Jejunum (tissue), 1 donor: ENCODE results near the genes RHOXF1 and ZBTB33.

- PRO-cap: unidirectional peak, plus-strand start at chrX:118725048
These were observed 2.5 kb upstream of the IL13RA1 start for GRCh38 chrX:118724877-118725297.

GRCh38 chrX:118824257-118824797, 703 bp downstream of the ZCCHC12 start:
- PRO-cap: no peak

DNA sequence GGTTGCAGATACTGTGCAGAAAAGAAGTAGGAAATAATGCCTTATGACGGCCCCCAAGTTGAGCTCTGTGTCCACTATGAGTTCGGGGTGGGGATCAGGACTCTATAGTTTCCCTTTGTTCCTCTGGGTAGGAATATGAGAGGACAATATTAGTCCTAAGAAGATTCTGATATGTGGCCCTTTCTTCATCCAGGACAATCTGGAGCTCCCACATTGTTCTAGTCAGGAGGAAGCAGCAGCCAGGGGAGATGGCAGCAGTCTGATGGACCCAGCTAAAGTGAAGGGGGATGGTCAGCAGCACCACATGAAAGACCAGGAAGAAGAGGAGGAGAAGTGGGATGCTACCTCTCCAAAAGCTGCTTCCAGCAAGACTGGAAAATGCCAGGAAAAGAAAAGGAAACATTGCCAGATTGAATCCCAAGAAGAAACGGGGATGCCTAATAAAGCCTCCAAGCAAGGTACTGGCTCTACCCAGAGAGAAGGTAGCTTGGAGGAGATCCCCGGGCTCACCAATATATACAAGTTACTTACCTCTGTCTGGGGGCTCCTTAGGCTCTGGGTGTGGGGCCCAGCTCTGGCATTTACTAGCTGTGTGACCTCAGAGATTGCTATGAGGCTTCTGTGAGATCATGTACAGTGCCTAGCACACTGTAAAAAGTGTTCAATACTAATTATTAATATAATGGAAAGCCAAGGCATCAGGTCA, 14.9 kb downstream of the LONRF3 start:
- PRO-cap: no peak

GRCh38 chrX:119332611-119333248, 66.4 kb upstream of the SLC25A43 start:
- PRO-cap: no peak

DNA sequence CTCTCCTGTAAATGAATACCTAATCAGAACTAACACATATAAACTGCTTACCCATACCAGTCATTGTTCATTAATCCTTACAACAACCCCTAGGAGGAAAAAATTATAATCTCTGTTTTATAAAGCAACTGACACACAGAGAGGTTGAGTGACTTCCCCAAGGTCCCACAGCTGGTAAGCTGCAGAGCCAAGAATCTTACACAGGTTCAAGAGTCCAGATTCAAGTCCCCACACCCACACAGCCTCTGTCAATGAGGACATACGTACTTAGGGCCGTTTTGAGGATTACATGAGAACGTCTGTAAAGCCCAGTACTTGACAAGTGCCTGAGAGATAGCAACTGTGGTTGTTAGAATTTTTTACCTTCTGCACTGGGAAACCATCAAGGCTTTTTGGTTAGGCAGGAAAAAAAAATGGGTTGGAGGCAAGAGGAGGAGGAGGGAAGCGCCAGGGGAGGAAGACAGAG, 553 bp upstream of the SLC25A43 start:
- PRO-cap: no peak

GRCh38 chrX:119606698-119606951, 32.3 kb downstream of the UBE2A start:
- PRO-cap: no peak

DNA sequence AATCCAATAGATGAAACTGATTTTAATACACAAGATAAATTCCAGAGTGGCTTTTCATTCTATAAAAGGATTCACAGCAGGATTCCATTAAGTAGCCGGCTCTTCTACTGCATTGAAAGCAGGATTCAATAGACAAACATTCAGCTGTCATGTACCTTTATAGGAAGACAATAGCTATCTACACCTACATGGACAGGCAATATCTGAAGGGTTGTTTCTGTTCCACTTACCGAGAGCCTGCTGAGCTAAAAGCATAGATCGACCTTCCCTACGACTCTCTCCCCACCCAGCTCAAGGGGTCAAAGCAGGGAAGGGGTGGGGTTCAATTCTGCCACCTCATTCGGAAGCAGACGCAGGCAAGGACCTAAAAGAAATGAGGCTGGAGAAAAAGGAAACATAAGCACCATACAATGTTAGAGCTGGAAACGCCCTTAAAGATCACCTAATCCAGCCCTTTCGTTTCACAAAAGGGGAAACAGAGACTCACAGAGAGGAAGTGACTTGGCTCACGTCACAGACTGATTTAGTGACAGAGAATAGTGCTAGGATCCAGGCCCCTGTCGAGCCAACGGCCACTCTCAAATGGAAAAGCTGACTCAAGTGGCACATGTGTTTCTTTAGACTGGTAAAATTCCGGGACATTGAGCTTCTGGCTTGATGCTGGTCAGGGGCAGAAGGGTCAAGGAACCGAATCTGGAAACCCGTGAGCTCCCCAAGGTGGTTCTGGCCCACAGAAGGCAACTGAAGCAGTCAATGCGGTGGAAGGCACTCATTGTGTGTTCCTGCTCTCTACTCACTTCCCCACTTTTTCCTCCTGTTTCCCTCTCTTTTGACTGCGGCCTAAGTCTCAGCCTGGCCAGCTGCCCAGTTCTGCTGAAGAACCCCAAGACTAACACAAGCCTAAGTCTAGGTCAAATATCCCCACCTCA, 7.6 kb downstream of the SEPTIN6 start:
- PRO-cap: no peak

DNA sequence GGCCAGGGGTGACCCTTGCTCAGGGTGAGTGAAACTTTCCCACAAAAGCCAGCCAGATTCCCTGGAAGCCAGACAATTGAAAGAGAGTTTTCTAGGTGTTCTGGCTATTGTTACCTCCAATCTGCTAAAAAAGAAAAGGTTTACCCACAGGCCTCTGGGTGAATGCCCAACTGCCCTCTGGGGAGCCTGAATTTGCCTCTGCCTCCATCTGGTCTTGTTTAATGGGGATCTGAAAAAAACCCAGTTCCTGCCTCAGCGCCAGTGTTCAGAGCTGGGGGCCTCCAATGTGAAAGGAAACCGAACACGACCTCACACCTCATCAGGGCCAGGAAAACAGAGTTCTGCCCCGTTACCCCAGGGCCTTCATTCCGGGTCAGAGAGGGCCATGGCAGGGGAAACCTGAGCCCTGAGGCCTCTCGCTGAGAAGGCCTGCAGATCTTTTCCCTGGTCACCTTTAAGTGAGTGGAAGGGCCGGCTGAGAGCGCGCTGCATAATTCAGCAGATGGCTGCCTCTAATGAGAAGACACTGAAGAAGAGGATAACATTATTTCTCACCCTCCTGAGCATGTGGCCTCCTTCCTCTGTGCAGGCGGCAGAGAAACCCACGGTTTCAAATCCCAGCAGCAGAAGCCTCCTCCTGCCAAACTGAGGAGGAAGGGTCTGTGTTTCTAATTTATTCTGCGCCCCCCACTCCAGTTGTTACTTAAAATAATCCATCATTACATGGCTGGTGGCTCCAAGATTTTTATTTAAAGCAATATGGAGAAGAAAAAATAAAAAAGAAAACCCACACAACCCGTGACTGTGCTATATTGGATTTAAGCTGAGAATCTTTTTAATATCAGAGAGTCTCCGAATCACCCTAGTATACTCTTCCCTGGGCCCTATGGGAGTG, 6.7 kb downstream of the SEPTIN6 start:
- PRO-cap: no peak

GRCh38 chrX:119693748-119694551, 982 bp upstream of the SEPTIN6 start:
- PRO-cap: no peak

DNA sequence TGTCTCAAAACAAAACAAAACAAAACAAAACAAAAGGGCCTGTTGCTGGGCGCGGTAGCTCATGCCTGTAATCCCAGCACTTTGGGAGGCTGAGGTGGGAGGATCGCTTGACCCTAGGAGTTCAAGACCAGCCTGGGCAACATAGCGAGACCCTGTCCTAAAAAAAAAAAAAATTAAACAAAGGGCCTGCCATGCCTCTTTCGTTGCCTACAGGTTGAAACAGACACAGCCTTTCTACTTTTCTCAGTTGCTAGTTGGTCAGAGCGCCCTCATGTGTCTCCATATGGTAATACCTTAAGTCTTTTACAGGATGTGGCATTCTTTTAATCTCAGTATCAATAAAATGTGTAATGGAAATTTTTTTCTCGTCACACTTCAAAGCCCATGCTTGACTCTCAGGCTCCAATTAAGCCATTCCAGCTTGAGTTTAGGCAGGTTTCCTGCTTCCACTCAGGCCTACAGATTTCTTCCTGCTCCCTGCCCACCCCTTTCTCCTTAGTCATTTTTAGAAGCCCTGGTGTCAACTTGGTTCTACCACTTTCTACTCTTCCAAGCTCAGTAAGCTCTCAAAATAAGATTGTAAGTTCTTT, 4.7 kb upstream of the SOWAHD start:
- PRO-cap: no peak

DNA sequence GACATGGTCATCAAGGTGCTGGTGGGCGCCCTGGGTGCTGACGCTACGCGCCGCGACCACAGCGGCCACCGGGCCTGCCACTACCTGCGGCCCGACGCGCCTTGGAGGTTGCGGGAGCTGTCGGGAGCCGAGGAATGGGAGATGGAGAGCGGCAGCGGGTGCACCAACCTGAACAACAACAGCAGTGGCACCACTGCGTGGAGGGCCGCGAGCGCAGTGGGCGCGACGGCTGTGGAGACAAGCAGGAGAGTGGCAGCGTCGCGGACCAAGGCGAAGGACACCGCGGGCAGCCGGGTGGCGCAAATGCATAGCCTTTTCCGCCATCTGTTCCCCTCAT, 845 bp downstream of the SOWAHD start:
- PRO-cap: no peak

- PRO-cap: no peak
These were observed 11.2 kb downstream of the UPF3B start for GRCh38 chrX:119841484-119841974.

- PRO-cap: no peak
These were observed 4.7 kb downstream of the NDUFA1 start for GRCh38 chrX:119876351-119876807.

GRCh38 chrX:120115694-120116007, at the start of gene RHOXF1:
Gene RHOXF1 (minus strand): TSS chrX:120115913.
- PRO-cap: no peak

GRCh38 chrX:120199730-120200380, 41.4 kb downstream of the RHOXF2 start:
- PRO-cap: no peak

DNA sequence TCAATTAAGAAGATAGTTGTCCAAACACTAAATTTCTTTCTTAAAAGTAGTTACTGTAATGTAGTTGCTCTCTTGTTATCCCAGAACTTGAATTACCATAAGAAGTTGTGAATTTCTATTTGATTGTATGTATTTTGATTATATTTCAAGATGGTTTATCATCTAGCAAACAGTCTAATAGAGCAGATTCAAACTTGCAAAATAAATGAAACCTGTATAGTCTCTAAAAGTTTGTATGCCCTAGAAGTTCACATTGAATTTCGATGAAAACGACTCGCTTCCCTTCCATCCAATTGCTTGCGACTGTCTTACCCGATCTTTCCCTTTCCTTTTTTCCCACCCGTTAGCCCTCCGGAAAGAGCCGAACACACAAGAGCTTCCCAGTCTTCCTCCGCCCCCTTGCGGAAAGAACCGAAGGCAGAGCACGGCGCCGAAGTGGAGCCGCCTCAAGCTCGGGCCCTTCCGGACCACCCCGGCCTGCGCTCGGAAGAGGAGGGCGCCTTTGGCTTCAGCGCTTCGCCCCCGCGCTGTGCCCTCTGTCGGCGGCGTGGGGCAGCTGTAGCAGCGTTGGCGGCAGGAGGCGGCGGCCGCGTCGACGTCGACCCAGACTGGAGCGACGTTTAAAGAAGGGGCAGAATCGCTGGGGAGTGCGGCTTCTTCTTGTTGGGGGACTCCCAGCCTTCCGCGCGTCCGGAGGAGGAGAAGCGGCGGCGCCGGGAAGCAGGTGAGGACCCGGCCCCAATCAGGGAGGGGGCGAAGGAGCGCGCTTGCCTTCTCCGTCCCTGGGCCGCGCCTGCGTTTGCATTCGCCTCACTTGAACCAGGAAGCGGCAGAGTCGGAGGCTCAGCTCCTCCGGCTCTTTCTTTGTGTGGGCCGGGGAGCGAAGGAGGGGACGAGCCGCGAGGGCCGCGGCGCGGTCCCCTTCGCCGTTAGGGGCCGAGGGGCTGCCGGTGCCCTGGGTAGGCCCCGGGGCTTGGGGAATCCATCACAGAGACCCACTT, at the start of gene ZBTB33:
Gene ZBTB33 (plus strand): TSS at position 559 of the 1,001 bp plus-strand sequence.
- PRO-cap: bidirectional peak, plus-strand start at position 561 of the sequence, minus-strand start at position 305 of the sequence; bidirectional peak, plus-strand start at position 867 of the sequence, minus-strand start at position 801 of the sequence

DNA sequence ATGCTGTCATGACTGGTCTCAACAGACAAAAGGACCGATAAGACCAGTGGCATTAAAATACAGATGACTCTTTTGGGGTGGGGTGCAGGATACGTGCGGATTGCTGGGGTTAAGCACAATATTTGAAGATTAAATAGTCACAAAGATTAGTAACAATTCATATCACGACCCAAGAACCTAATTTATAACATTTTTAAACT, 9.1 kb downstream of the ZBTB33 start:
- PRO-cap: no peak

GRCh38 chrX:120487903-120488494, 18.9 kb upstream of the LAMP2 start:
- PRO-cap: no peak

DNA sequence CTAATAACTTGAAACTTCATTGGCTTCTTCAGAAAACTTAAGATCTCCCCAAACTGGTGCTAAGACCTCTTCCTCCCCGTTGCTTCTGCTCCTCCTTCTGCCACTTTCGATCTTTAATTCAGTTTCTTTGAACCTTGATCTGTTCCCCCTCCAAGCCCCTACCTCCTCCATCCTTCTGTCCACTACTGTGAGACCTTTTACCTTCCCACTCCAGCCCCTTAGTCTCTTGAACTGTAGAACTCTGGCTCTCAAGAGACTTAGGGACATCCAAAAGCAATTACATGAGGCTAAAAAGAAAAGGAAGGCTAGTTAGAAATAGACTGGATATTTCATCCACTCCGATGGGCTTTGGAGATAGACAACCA, 45.0 kb upstream of the LAMP2 start:
- PRO-cap: no peak

DNA sequence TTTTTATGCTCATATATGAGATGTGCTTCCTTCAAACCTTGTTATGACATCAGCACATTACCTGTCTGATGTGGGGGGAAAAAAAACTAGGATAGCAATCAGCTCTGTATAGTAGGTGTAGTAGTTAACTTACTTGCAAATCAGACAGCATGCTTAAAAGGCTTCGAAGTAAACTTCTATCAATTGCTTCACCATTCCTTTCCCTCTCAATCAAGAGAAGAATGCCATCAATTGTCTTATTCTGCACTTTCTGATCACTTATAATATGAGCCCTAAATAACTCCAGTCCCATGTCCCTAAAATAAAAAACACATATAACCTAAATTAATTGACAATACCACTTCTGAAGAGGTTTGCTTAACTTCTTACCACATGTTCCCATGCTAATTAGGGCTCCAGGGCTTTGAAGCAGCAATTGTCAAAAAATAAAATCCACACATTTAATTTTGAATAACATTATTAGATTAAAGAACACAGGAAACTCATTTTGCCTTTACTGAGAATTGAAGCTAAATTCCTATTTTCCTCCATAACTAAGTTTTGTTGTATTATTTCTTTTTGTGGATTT, 16.3 kb downstream of the CUL4B start:
- PRO-cap: no peak